Placental epithelial cell (primary cell): Measurements from ENCODE around the genes ZNRF1 and BCAR1.

GRCh38 chr16:72927313-72928195 is 120.4 kb downstream of the ZFHX3 start:
- CAGE, long polyA plus RNA, result no peak

- CAGE, long polyA plus RNA, result no peak
Observed at GRCh38 chr16:72931624-72932218, 116.2 kb downstream of the ZFHX3 start.

GRCh38 chr16:73016222-73017139 is 31.4 kb downstream of the ZFHX3 start:
- CAGE, long polyA plus RNA, result no peak

DNA sequence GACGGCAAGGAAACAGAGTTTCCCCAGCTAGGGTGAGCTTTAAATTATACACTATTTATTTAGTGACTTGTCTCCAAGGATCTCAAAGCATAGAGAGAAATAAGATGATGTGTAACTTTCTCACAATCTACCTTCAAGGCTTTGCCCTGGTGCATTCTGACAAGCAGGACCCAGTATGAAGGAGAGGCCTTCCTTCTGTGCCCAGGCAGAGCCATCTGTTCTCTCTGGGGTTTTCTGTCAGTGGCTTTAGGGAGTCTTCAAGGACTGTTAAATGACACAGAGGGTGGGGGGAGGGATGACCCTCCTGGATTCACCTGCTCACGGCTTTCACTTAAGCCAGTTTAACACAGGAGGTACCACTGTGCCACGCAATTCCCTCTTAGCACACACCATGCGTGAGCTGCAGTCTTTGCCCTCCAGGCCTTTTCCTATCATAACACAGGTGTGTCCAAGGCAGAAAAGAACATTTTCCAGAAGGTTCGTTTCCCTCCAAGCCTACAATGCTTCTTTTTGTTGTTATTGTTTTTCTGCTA is 1.2 kb downstream of the ZFHX3 start:
- CAGE, long polyA plus RNA, result no peak

GRCh38 chr16:73050648-73051337 is 2.9 kb upstream of the ZFHX3 start:
- CAGE, long polyA plus RNA, result no peak

DNA sequence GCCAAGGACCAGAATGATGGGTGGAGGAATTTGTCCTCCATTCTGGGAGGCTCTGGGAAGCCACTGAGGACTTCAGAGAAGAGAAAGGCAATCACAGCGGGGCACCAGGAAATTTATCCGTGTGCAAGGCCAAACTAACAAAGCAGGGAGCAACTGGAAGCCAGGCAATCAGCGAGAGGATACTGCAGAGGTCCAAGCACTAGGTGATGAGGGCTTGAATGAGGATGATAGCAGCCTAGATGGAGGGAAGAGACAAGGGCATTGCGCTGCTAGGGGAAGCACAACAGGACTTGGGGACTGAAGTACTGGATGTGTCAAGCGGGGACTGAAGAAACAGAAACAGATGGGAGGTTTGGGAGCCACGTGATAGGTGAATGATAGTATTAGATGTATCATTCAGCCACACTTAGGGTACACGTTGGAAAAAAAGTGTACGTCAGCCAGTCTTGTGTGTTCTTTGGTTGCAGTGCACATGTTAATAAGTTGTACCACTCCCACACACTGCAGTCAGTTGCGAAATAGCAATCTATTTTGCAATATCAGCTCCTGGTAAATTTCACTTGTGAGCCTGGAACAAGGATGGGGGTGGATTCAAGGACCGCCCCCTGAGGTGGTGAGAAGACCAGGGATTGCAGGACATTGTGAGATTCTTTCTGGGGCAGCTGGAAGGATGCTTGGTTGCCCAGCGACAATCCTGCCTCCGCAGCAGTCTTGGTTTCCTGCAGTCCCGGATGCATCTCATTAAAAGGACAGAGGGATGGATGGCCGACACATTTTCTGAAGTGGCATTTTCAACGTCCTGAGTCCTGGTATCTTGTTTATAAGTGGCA is 78.4 kb upstream of the ZFHX3 start:
- CAGE, long polyA plus RNA, result no peak

- CAGE, long polyA plus RNA, result no peak
Observed at GRCh38 chr16:73525531-73525794, 477.5 kb upstream of the ZFHX3 start.

DNA sequence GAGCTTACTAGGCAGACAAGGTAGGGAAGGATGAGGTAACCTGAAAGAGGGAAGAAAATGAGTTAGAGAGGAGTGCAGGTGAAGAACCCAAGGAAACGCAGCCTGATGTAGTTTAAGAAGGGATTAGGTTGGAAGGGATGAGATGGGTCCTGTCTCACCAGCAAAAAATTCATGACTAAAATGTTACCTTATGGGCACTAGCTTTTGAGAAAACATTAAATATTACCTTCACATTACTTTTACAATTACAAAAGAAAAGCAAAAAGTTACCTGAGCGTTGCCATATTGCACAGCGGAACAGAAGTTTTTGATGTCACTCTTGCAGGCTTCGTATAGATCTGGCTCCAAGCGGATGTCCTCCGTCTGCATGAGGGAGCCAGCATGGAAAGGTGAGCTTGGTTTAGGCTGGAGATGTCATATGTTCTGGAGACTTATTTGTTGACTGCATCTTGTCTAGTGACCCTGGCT is 46.2 kb upstream of the CLEC18B start:
- CAGE, long polyA plus RNA, result no peak

DNA sequence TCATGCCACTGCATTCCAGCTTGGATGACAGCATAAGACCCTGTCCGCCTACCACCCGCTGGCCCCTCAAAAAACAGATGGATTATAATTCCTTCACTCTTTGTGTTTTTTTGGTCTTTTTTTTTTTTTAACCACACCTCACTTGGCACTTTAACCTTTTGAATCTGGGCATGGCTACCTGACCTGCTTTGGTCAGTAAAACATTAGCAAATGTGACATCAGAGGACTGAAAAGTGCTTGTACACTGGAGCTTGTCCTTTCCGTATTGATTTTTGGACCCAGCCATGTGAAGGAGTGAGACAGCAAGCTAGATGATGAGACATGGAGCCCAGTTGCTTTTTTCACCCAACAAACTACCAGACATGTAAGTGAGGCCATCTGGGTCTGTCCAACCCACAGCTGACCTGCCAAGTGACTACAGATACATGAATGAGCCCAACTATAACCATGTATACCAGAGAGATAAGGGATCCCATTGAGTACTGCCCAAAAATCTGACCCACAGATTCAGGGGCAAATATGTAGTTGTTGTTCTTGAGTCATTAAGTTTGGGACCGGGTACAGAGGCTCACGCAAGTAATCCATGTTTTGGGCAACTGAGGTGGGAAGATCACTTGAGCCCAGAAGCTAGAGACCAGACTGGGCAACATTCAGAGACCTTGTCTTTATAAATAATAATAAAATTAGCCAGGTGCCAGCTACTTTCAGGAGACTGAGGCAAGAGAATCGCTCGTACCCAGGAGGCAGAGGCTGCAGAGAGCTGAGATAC is 35.9 kb downstream of the GLG1 start:
- CAGE, long polyA plus RNA, result no peak

DNA sequence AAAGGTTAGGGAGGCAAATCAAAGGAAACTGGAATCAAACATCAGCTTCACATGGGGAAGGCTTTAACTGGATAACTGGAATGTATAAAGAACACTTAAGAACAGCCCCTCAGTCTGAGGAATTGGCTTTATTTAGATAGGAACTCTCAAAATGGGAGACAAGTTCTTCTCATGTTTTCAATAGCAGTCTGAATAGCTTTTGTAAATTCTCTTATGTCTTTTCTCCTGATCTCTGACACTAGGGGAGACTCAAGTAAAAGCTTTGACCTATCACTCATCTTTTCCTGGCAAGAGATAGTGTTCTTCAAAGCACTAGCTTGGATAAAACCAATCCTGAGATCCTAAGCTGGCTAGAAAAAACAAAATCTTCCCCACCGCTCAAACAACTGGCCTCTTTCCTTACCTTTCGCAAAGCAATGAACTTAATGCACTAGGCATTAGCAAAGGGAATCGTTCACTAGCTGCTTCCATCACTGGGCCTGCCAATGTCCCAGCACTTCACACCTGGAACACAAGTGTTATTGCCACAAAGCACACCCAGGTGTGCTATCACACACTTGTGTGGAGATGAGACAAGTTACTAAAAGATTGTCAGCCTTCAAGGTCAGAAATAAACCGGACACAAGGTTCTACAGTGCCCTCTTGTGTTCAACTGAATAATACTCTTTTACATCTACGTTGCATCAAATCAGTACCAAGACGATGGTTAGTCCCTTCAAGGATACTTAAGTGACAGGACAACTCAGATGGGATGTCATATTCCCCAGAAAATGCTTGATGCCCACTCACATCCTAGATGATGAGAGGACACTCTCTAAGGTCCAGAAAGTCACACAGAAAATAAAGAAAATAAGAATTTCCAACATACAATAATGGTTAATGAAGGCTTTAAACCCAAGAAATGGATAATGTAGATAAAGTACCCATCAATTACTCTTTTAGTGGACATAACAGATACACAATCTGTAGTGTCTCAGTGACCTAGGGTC is 16.2 kb upstream of the GLG1 start:
- CAGE, long polyA plus RNA, result no peak

- CAGE, long polyA plus RNA, result no peak
Observed at GRCh38 chr16:74635379-74635814, 28.5 kb upstream of the GLG1 start.

GRCh38 chr16:74637385-74638123 is 29.1 kb downstream of the RFWD3 start:
- CAGE, long polyA plus RNA, result no peak

- CAGE, long polyA plus RNA, result no peak
Observed at GRCh38 chr16:74771895-74772451, 2.6 kb downstream of the FA2H start.

DNA sequence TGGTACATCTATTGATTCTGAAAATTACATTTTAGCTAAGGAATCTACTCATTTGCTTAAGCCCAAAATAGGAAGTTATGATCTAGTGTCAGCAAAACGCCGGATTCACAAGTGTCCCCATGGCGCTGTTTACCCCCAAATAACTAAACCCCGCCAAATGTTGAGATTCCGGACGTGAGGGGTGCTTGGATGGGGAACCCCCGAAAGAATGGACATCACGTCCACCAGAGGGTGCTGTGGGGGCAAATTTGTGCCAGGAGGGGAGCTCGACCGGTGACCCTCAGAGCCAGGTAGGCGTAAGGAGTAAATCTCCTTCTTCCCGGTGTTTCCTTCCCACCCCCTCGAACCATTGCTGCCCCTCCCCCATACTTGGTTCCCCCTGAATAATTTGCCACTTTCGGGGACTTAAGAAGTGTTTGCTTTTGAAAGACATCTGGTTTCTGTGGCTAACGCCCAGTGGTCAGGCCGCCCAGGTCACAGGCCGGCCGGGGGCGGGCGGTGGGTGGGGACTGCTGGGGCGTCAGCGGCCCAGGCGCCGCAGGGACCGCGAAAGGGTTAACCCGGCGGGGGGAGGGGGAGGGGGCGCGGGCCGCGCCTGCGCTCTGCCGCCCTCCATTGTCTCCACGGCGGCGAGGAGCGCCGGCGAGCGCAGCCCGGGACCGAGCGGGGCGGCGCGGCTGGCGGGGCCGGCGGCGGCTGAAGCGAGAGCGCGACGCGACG is at the start of gene ZNRF1:
ZNRF1 (plus strand) TSS at position 615 of the 720 bp plus-strand sequence.
- CAGE, long polyA plus RNA, result no peak

DNA sequence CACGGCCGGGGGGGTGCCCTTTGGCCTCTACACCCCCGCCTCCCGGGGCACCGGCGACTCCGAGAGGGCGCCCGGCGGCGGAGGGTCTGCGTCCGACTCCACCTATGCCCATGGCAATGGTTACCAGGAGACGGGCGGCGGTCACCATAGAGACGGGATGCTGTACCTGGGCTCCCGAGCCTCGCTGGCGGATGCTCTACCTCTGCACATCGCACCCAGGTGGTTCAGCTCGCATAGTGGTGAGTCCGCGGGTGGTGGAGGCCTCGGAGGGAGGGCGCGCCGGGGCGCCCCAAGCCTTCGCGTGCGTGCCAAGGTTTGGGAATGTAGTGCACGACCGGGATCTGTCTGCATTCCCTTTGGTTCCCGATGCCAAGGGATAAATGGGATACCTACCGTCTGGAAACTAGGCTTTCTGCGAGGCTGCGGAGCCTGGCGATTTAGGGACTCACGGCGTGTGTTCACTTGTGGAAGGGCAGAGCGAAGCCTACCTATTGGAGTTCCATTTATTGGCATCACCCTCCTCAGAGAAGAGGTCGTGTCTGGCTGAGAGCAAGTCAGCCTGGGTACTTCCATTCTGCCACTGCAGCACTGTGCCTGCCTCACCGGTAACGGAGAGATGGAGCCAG is 1.1 kb downstream of the ZNRF1 start:
- CAGE, long polyA plus RNA, result no peak

GRCh38 chr16:75045260-75045647 is 46.4 kb downstream of the ZNRF1 start:
- CAGE, long polyA plus RNA, result no peak

- CAGE, long polyA plus RNA, result no peak
Observed at GRCh38 chr16:75107771-75108365, 8.7 kb downstream of the LDHD start.

DNA sequence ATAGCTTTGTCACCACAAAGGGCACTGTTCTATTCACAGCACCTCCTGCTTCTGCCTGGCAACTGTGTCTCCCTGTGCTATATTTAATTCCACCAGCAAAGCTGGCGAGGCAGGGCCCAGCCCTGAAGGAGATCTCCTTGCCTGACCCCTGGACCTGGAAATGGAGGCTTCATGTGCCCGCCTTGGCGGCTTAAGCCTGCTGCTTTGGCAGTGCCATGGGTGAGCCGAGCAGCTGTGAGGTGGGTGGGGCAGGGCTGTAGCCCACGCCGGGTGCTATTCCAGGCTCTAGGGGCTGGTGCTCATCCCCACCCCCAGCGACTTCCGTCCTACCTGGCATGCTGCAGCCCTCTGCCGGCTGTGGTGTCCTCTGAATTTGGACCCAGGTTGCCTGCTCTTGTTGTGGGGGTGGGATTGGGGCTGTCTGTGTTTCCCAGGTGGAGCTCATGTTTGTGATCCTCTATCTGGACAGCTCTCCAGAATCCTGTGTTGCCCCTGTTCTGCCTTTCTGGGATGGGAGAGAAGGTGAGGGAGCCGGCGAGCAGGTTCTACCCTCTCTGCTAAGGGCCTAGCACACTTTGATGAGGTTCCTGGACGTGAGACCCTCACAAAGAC is 6.6 kb downstream of the LDHD start:
- CAGE, long polyA plus RNA, result no peak

DNA sequence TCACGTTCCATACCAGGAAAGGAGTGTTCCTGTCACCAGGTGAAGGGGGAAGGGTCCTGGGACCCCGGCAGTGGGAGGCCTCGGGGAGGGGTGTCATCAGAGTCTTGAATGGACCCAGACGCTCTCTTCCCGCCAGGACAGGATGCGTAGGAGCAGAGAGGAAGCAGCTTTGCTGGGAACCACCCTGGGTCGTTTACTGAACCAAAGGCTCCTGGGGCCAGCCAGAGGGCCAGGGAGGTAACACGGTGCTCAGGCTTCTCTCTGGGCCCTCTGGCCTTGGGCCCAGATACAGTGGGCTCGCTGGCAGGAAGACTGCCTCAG is 4.7 kb downstream of the LDHD start:
- CAGE, long polyA plus RNA, result no peak

- CAGE, long polyA plus RNA, result no peak
Observed at GRCh38 chr16:75251588-75252148, at the start of gene BCAR1. Gene BCAR1 (minus strand): TSS chr16:75251624.